Keratinocyte (primary cell): Measurements from ENCODE around the gene SUPT3H.

CAGE:
- cytosol, long polyA minus RNA = no peak
- cytosol, long polyA plus RNA = no peak
- long polyA plus RNA = no peak
- nucleus, long polyA minus RNA = no peak
- nucleus, long polyA plus RNA = no peak
Observed at GRCh38 chr6:43702222-43703501, 15.1 kb upstream of the MRPS18A start.

DNA sequence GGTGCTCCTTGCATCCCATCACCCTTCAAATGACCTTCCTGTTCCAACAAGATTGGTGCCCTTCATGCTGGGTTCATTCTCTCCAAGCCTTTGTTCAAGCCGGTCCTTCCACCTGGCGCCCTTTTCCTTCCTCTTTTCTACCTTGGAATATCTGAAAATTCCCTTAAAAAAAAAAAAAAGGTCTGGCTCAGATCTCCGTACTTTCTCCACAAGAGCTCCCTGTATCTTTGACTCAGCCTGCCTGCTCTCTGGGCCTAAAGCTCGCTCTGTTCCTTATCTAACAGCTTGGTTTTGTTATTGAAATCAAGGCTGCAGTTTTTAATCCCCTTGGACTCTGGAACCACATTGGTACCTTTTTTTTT is 22.2 kb upstream of the MRPS18A start:
CAGE:
- cytosol, long polyA minus RNA = no peak
- cytosol, long polyA plus RNA = no peak
- long polyA plus RNA = no peak
- nucleus, long polyA minus RNA = no peak
- nucleus, long polyA plus RNA = no peak

DNA sequence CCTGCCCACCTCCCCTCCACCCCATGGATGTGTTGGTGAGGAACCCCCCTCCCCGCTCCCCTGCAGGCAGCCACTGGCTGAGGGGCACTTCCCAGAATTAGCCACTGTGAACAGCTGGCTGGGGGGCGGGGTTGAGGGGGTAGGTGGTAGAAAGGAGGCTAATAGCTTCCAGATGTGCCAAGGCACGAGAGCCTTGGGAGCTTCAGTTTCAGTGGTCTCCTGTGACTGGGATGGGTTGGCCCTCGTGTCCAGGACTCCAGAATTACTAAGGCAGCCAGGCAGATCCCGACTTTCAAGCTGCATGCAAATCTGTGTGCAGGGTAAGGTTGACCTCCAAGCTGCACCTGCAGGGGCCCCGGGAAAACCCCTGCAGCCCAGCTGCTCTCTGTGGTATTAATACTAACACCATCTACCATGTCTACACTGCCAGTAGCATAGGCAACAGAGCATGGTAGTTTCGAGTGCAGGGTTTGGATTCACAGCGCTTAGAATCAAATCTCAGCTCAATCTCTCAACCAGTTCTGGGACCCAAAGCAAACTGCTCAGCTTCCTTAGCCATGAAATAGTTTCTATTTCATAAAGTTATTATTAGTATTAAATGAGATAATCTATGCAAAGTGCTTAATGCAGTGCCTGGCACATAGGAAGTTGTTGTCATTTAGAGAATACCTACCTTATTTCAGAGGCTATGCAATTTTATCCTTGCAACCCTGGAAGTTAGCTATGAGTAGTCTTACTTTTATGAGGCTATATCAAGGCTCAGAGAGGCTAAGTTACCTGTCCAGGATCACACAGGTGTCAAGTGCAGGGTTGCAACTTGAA is 27.4 kb upstream of the MRPS18A start:
CAGE:
- cytosol, long polyA minus RNA = no peak
- cytosol, long polyA plus RNA = no peak
- long polyA plus RNA = no peak
- nucleus, long polyA minus RNA = no peak
- nucleus, long polyA plus RNA = no peak

CAGE:
- cytosol, long polyA minus RNA = no peak
- cytosol, long polyA plus RNA = no peak
- long polyA plus RNA = no peak
- nucleus, long polyA minus RNA = no peak
- nucleus, long polyA plus RNA = no peak
Observed at GRCh38 chr6:43780342-43781455, 10.7 kb downstream of the VEGFA start.

CAGE:
- cytosol, long polyA minus RNA = no peak
- cytosol, long polyA plus RNA = no peak
- long polyA plus RNA = no peak
- nucleus, long polyA minus RNA = no peak
- nucleus, long polyA plus RNA = no peak
Observed at GRCh38 chr6:43799596-43800481, 29.8 kb downstream of the VEGFA start.

DNA sequence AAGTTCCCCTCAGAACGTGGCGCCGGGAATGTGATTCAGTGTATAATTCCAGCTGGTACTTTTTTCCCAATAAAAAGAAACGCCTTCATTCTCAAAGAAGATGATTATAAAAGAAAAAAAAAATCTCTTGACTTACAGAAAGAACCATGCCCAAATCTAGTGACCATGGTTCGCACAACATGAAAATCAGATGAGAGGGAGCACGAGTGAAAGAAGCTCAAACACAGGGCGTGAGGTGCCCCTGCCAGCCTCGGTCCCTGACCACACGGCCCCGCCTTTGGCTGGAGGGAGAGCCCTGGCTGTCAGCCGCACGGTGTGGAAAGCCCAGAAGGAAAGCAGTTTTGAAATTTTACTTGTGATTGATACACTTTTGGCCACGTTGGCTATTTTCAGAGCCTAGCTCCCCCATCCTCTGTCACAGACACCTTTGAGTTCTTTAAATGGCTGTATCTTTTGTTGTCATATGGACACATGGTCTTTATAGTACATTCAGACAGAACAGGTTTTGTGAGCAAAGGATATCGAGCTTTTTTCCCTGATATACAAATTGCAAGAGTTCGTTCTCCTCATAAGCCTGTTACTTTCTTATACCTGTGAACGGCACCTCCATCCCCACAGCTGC is 31.8 kb downstream of the VEGFA start:
CAGE:
- cytosol, long polyA minus RNA = no peak
- cytosol, long polyA plus RNA = no peak
- long polyA plus RNA = no peak
- nucleus, long polyA minus RNA = no peak
- nucleus, long polyA plus RNA = no peak

GRCh38 chr6:43823866-43824497 is 54.0 kb downstream of the VEGFA start:
CAGE:
- cytosol, long polyA minus RNA = no peak
- cytosol, long polyA plus RNA = no peak
- long polyA plus RNA = no peak
- nucleus, long polyA minus RNA = no peak
- nucleus, long polyA plus RNA = no peak

CAGE:
- cytosol, long polyA minus RNA = no peak
- cytosol, long polyA plus RNA = no peak
- long polyA plus RNA = no peak
- nucleus, long polyA minus RNA = no peak
- nucleus, long polyA plus RNA = no peak
Observed at GRCh38 chr6:43977302-43978023, 149.8 kb downstream of the MRPL14 start.

GRCh38 chr6:44035162-44035425 is 92.2 kb downstream of the MRPL14 start:
CAGE:
- cytosol, long polyA minus RNA = no peak
- cytosol, long polyA plus RNA = no peak
- long polyA plus RNA = no peak
- nucleus, long polyA minus RNA = no peak
- nucleus, long polyA plus RNA = no peak

DNA sequence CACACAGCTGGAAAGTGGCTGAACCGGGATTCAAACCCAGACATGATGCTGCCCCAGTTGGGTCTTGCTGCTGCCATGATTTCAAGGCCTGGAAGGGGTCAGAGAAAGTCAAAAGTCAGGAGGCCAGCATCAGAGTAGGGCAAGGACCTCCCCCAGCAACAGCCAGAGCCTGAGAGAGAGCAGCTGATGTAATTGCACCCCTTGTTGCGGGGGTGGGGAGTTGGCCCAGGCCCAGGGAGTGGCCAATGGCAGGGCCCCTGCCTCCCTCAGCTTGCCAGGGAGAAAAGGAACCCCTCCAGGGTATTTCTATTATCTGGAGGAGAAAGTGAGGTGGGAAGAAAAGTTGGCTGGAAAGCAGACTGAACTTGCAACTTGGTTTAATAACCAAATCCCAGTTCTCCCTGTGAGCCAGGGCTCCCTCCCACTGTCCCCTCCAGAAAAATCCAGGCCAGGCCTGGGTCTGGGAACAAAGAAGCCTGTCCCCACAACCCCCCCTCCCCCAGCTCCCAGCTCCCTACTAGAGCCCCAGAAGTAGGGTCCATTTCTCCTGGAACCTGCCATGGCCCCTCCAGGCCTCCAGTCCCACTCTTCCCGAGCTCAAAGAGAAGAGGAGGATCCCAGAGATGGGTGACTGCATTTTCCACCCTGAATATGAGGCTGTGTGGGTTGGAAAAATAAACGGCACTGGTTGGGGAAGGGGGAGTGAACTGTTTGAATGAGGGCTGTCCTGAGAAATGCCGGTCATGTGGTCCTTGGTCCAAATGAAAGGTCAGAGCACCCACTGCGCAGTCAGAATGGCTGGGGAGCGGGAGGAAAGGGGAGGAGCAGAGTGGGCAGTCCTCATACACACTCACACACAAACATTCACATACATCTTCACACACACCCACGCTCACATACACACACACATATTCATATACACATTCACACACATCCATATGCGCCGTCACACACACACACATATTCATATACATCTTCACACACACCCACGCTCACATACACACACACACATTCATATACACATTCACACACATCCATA is 83.3 kb downstream of the MRPL14 start:
CAGE:
- cytosol, long polyA minus RNA = no peak
- cytosol, long polyA plus RNA = no peak
- long polyA plus RNA = no peak
- nucleus, long polyA minus RNA = no peak
- nucleus, long polyA plus RNA = no peak

DNA sequence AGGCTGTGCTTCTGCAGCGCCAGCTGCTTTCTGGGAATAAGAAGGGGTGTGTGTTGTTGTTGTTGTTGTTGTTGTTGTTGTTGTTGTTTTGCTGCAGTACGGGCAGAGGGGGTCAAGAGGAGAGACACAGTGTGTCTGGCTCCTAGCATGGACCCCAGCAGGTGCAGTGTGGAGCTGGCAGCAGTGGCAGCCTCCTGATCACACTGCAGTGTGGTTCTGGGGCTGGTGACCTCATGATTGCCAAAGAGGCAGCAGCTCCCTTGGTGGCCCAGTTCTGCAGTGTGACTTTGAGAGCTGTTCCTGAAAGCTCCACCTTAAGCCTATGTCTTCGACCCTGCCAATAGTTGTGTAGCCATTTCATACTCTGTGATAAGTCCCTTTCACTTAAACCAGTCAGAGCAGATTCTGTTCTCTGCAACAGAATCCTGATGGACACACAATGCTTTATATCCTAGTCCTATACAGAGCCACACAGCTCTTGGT is 74.5 kb downstream of the MRPL14 start:
CAGE:
- cytosol, long polyA minus RNA = no peak
- cytosol, long polyA plus RNA = no peak
- long polyA plus RNA = no peak
- nucleus, long polyA minus RNA = no peak
- nucleus, long polyA plus RNA = no peak

GRCh38 chr6:44111289-44112444 is 15.6 kb downstream of the MRPL14 start:
CAGE:
- cytosol, long polyA minus RNA = no peak
- cytosol, long polyA plus RNA = no peak
- long polyA plus RNA = no peak
- nucleus, long polyA minus RNA = no peak
- nucleus, long polyA plus RNA = no peak

DNA sequence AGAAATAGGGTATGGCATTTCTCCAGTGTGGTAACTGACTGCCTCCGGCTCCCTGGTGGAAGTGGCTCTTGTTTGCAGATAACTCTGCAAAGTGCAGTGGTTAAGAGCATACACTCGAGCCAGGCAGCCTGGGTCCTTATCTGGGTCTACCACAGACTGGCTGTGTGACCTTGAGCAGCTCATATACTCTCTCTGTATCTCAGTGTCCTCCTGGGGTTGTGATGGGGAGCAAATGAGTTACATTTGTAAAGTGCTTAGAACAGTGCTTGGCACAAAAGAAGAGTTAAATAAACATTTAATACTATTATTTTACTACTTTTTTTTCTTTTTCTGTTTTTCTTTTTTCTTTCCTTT is 2.7 kb downstream of the TMEM63B start:
CAGE:
- cytosol, long polyA minus RNA = no peak
- cytosol, long polyA plus RNA = no peak
- long polyA plus RNA = no peak
- nucleus, long polyA minus RNA = no peak
- nucleus, long polyA plus RNA = no peak

CAGE:
- cytosol, long polyA minus RNA = no peak
- cytosol, long polyA plus RNA = no peak
- long polyA plus RNA = no peak
- nucleus, long polyA minus RNA = no peak
- nucleus, long polyA plus RNA = start-site peak on the minus strand at chr6:44201953-44201993, 22 and 40 reads in 2 replicates
Observed at GRCh38 chr6:44201896-44202281, 14.8 kb upstream of the MYMX start.

DNA sequence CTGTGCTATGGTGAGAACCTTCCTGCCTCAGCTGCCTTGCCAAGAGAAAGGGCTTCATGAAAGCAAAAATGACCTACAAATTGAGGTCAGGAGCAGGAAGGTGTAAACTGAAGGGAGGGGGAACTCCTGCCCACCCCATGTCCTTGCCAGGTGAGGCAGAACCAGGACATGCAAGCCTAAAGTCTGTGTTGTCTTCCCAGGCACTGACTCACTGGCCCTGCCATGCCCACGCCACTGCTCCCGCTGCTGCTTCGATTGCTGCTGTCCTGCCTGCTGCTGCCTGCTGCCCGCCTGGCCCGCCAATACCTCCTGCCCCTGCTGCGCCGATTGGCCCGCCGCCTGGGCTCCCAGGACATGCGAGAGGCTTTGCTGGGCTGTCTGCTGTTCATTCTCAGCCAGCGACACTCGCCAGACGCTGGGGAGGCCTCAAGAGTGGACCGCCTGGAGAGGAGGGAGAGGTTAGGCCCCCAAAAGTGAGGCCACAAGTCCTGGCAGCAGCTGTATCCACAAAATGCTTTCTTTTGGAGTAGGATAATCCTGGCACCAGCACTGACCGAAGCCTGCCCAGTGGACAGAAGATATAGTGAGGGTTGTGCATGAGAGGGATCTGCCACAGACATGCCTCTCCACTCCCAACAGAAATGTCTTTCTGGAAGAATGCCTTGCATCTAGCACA is 662 bp downstream of the MYMX start:
CAGE:
- cytosol, long polyA minus RNA = no peak
- cytosol, long polyA plus RNA = no peak
- long polyA plus RNA = no peak
- nucleus, long polyA minus RNA = no peak
- nucleus, long polyA plus RNA = no peak

DNA sequence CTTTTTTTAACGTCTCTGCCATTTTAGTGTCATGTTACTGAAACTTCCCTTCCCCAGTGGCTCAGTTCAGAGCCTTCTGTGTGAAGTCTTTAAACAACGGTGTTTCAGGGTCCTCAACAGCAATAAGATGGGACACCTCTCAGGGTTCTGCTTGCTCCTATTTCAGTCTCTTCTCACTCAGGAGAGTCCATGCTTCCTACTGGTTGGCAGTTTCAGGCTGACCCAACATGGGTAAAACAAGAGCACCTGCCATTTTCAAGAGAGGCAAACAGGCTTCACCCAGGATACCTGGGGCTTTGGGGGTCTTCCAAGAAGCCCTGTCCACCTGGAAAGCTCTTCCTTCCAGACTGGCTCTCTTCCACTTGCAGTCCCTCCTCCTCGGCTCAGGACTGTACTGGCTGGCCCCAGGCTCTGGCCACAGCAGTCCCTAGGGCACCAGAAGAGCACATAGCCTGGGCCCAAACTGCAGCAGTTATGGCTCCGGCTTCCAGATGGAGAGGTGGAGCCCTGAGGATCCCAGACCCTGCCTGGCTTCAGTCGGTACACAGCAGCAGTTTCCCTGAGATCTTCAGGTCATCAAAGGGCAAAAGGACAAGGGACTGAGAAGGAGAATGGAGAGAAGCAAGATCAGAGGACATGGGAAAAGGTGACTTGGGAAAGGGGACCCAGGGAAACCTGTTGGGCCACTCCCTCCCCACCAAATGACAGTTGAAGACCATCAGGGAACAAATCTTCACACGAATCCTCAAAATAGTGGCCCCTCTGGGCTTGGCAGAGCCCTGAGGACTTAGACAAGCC is 1.6 kb upstream of the SLC35B2 start:
CAGE:
- cytosol, long polyA minus RNA = no peak
- cytosol, long polyA plus RNA = no peak
- long polyA plus RNA = no peak
- nucleus, long polyA minus RNA = no peak
- nucleus, long polyA plus RNA = no peak

CAGE:
- cytosol, long polyA minus RNA = no peak
- cytosol, long polyA plus RNA = no peak
- long polyA plus RNA = no peak
- nucleus, long polyA minus RNA = no peak
- nucleus, long polyA plus RNA = no peak
Observed at GRCh38 chr6:44390165-44390586, 2.7 kb downstream of the CDC5L start.

DNA sequence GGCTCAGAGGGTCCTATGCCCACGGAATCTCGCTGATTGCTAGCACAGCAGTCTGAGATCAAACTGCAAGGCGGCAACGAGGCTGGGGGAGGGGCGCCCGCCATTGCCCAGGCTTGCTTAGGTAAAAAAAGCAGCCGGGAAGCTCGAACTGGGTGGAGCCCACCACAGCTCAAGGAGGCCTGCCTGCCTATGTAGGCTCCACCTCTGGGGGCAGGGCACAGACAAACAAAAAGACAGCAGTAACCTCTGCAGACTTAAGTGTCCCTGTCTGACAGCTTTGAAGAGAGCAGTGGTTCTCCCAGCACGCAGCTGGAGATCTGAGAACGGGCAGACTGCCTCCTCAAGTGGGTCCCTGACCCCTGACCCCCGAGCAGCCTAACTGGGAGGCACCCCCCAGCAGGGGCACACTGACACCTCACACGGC is 457.1 kb upstream of the RUNX2 start:
CAGE:
- cytosol, long polyA minus RNA = no peak
- cytosol, long polyA plus RNA = no peak
- long polyA plus RNA = no peak
- nucleus, long polyA minus RNA = no peak
- nucleus, long polyA plus RNA = no peak

CAGE:
- cytosol, long polyA minus RNA = no peak
- cytosol, long polyA plus RNA = no peak
- long polyA plus RNA = no peak
- nucleus, long polyA minus RNA = no peak
- nucleus, long polyA plus RNA = no peak
Observed at GRCh38 chr6:45326261-45327339, 1.5 kb upstream of the RUNX2 start.

DNA sequence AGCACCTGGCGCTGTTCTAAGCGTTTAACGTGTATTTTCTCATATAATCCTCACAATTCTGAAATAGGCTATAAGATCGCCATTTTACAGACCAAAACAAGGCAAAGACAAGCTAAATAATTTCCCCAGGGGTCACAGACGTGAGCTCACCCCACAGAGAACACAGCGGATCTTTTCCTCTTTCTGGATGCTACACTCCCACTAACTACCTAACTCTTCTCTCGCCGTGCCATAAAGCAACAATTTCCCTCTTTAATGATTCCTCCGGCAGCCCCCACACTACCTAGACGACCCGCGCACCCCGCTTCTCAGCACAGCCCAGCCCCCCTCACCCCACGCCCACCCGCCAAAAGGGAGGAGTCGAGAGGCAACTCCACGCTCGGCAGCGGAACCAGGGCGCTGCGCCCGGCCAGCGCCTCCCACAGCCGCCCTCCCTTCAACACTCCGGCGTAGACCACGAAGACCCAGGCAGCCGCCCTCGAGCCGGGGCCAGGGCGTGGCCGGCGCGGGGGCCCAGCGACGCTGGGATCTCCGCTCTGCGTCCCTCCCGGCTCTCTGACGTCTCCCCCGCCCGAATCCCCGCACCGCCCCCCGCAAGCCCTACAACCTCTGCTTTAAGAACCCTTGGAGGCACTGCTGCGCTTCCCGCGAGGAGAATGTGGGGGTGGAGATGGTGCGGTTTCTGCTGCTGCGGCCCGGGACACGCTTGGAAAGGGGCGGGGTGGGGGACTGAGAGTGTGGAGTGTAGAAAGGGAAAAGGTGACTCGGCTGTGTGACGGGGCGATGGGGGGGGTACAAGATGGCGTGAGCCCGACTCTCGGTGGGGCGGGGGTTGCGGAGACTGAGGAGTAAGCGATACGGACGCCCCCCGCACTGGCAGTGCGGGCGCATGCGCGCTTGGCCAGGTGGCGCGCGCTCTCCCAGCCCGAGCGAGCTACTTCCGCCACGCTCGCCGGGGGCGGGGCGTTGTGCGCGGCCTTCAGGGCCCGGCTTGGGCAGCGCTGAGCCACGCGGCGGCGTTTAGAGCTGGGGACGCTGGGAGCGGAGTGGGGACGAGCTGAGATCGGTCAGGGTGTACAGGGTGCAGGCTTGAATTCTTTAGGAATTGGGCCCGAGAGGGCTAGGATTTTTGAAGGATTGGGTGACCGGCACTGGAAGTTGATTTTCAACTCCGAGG is at the start of gene SUPT3H:
SUPT3H (minus strand) TSS at position 774 of the 1,177 bp plus-strand sequence.
CAGE:
- cytosol, long polyA minus RNA = start-site peak on the minus strand centred at position 659 of the sequence, 9 bp wide, 20 reads
- cytosol, long polyA plus RNA = no peak
- long polyA plus RNA = start-site peak on the minus strand centred at position 478 of the sequence, 134 bp wide, 21 and 30 reads in 2 replicates; start-site peak on the minus strand centred at position 666 of the sequence, 64 bp wide, 78 and 27 reads in 2 replicates
- nucleus, long polyA minus RNA = start-site peak on the minus strand centred at position 659 of the sequence, 66 bp wide, 56 reads
- nucleus, long polyA plus RNA = start-site peak on the minus strand centred at position 502 of the sequence, 392 bp wide, 109 and 250 reads in 2 replicates